Measurements from ENCODE around the genes B3GLCT and MAB21L1.

- PRO-cap, 7 experiments = no peak in any of the 7 experiments
- RAMPAGE, long total RNA, 2 experiments = no peak in any of the 2 experiments
Measured at GRCh38 chr13:30648312-30648955, 30.7 kb downstream of the USPL1 start.

DNA sequence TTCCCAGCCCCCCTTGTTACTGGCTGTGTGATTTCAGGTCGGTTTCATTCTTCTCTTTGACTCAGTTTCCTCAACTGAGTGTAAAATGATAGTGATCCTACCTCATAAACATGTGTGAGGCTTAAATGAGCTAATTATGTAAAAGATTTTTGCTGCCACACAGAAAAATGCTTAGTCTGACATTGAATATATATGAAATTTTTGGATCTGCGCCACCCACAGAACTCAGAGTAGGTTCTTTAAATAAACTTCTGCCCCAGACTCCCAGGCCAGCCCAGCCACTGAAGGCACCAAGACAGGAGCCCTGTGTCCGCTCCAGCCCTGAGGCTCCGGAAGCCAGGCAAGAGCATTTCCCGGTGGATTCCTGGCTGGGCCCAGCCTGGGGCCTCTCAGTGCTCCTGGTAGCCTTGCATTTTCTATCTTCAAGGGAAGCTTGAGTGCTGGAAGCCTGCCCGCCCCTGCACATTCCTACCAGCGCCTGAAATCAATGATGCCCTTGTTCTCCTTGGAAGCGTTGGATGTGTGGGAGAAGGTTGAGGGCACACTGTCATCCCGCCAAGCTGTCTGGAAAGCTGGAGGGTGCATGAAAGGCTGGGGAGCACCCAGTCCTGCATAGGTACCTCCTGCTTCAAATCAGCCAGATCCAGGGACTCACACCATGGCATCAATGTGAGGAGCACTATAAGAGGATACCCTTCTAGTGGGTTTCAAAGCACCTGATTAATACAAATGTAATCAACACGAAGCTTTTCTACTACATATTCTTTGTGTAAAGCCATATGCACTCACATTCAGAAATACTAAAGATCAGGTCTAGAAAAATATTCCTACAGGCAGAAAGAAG, 70.3 kb downstream of the ALOX5AP start:
- PRO-cap, 7 experiments = no peak in any of the 7 experiments
- RAMPAGE, long total RNA, 2 experiments = no peak in any of the 2 experiments

GRCh38 chr13:30832135-30833438, 73.5 kb upstream of the MEDAG start:
- PRO-cap, 7 experiments = no peak in any of the 7 experiments
- RAMPAGE, long total RNA, 2 experiments = no peak in any of the 2 experiments

DNA sequence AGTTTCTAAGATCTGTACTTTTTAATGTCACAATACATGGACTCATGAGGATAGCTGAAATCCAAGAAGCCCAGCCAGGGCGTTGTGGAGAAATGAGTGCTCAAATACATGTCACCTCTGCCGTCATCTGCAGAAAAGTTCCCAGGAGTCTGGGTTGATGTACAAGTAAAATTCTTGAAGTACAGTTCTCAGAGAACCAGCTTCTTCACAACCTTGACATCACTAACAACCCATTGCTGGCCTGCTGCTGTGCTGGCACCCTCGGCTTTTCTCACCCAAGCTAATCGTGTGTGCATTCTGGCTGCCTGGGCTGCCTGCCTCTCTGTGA, 50.7 kb upstream of the MEDAG start:
- PRO-cap, 7 experiments = no peak in any of the 7 experiments
- RAMPAGE, long total RNA, 2 experiments = no peak in any of the 2 experiments

- PRO-cap, 7 experiments = no peak in any of the 7 experiments
- RAMPAGE, long total RNA, 2 experiments = no peak in any of the 2 experiments
Measured at GRCh38 chr13:30898708-30899492, 7.2 kb upstream of the MEDAG start.

DNA sequence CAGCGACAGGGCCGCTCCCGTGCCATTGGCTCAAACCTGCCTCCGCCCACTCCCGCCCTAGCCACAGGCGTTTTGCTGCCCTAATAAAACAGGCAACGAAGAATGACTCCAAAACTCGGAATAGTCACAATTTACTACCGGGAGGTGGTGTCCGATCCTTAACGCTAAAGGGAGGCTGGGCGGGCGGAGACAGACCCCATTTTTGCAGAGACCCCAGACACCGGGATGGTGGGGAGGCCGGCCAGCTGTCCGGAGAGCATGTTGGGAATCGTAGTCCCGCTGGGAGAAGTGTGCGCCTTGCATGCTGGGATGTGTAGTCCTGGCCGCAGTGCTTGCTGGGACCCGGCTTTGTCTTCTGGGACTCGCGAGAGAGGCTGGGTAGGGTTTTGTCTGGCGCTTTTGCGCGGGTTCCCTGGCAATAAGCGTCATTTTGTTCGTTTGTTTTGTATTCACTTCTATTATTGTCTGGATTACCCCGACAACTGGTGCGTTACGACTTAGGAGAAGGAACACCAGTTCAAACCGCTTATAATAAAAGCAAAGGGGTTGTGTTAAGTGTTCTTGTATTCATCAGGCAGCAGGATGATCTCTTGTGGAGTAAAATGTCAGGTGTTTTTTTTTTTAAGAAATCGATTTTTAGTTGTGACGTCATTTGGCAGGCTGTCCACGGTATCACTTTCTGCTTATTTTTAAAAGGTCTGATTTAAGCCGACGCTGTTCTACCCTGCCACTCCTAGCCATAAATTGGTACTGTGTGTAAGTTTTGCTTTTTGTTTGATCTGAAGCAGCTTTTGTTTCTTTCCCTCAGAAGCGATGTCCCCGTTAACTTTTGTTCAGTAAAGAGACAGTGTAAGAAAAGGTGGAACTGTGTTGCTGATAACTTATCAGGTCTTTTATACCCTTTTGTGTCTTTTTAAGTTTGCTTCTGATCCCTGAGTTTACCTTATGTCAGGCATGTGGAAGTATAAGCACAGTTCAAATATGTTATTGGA, 689 bp upstream of the HSPH1 start:
- PRO-cap, 7 experiments = peak in 7 of 7 experiments; most common plus-strand start position 360 of the sequence (in 7); most common minus-strand start position 594 of the sequence (in 3)
- RAMPAGE, long total RNA, 2 experiments = no peak in any of the 2 experiments

DNA sequence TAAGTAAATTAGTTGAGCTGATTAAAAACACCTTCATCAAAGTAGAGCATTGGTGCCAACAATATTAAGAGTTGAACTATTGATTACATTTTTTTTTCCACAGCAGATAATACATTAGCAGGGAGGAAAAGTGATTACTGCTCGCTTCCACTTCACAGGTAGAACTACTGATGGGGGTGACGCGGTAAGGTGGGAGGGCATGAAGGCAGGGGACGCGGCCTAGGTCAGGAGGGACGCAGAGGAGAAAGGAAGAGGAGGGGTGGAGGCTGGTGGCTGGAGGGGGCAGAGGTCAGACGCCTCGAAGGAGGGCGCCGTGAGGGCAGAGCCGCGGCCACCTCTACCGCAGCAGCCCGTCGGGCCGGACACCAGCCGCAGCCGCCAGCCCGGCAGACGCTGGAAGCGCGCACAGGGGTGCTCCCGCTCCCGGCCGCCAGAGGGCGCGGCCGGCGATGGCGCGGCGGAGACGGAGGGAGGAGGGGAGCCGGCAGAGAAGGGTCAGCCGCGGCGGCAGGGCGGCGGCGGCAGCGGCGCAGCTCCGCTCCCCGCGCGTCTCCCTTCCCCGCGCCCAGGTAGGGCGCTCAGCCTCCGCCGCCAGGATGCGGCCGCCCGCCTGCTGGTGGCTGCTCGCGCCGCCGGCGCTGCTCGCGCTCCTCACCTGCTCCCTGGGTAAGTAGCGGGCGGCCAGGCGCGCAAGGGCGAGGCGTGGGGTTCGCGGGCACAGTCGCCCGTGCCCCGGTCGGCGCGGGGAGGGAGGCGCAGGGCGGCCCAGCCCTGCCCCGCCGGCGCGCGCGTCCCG, at the start of gene B3GLCT:
Gene B3GLCT, plus strand, starts transcription at position 487 of the 796 bp plus-strand sequence.
- PRO-cap, 7 experiments = peak in 7 of 7 experiments; most common plus-strand start position 487 of the sequence (in 4); most common minus-strand start position 364 of the sequence (in 1)
- RAMPAGE, long total RNA, 2 experiments = no peak in any of the 2 experiments

GRCh38 chr13:32422540-32423089, 5.3 kb downstream of the N4BP2L1 start:
- PRO-cap, 7 experiments = no peak in any of the 7 experiments
- RAMPAGE, long total RNA, 2 experiments = no peak in any of the 2 experiments

- PRO-cap, 7 experiments = no peak in any of the 7 experiments
- RAMPAGE, long total RNA, 2 experiments = no peak in any of the 2 experiments
Measured at GRCh38 chr13:32428739-32429570, 1.0 kb upstream of the N4BP2L1 start.

DNA sequence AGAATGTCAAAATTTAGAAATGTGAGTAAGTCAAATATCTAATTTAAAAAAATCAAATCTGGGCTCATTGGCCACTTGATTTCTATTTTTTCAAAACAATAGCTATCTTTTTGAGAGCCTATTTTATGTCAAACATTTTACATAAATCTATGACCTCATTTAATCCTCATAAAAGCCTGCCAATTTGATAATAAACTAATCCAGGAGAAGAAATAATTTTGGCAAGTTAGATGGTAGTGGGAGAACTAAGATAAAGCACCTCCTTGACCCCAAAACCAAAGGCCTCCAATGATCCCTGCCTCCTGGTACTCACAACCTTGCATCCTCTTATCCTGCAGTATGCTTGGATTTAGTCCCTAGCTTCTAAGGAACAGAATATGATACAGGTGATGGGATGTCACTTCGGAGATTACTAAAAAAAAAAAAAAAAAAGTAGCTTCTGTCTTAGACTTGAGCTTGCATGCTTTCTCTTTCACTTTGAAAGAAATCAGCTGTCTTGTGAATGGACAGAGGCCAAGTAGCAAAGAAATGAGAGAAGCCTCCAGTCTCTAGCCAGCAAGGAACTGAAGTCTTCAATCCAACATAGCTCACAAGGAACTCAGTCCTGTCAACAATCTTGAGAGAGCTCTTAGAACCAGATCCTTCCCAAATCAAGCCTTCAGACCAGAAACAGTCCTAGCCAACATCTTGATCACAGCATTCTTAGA, 8.0 kb downstream of the N4BP2L2 start:
- PRO-cap, 7 experiments = no peak in any of the 7 experiments
- RAMPAGE, long total RNA, 2 experiments = no peak in any of the 2 experiments

GRCh38 chr13:32632343-32632793, 46.1 kb downstream of the PDS5B start:
- PRO-cap, 7 experiments = no peak in any of the 7 experiments
- RAMPAGE, long total RNA, 2 experiments = no peak in any of the 2 experiments

DNA sequence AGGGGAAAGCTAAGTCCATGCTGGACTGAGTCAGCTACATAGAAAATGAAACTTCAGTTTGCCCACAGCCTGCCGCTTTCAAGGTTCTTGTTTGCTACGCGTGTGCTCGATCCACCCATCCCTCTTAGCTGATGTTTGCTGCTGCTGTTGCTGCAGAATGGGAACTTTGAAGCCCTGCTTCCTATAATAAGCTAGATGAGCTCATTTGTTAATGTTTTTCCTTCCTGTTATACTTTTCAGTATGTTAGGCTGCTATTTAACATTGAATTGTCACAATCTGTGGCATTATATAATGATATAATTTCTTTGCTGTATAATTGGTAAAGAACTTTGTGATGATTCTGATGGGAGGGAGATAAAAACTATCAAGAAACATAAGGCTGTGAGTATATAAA, 46.5 kb upstream of the KL start:
- PRO-cap, 7 experiments = peak in 1 of 7 experiments; most common minus-strand start position 130 of the sequence (in 1)
- RAMPAGE, long total RNA, 2 experiments = no peak in any of the 2 experiments

DNA sequence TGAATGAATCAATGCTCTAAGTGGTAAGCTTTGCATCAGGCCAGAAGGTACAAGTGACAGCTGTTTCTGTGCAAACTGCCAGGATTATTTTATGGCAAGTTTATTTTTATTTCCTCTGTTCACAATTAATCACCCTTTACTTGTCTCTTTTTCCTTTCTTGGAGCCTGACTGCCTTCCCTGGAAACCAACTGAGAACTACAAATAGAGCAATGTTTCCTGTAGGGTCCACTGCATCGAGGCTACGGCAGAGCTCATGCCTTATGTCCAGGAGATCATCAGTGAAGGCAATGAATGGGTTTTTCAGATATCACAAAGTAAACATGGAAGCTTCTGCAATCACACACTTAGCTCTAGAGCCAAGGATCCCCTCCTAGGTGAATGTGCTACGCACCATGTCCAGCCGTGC, 110.8 kb downstream of the KL start:
- PRO-cap, 7 experiments = no peak in any of the 7 experiments
- RAMPAGE, long total RNA, 2 experiments = no peak in any of the 2 experiments

GRCh38 chr13:33234429-33234952, 51.1 kb downstream of the STARD13 start:
- PRO-cap, 7 experiments = no peak in any of the 7 experiments
- RAMPAGE, long total RNA, 2 experiments = no peak in any of the 2 experiments

DNA sequence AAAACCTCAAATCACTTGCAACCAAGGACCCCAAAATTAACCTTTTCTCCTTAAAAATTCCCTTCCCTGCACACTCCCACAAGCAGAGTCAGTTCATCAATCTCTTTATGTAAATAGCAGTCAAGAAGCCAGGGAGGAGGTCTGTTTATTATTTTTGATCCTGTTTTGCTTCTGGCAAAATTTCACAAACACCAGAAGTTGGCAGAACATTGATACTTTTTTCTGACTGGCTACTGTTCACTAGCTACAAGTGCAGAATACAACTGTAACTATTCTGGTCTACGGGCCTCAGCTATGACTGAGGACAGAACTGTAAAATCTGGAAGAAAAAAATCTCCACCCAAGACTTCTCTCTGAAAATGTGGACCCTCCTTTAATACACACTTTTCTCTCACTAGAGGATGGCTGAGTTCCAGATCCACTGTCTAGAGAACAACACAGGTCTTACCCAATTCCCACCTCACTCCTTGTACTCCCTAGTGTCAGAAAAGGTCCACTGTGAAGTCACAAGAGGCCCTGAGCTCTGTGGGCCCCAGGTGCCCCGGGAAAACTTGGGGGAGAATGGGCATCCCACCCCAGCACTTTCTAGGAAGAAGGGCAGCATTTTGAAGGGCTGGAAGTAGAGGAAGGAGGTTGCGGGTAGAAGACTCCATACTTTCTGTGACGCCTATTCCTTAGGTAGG, 14.5 kb downstream of the STARD13 start:
- PRO-cap, 7 experiments = peak in 1 of 7 experiments; most common plus-strand start position 275 of the sequence (in 1)
- RAMPAGE, long total RNA, 2 experiments = no peak in any of the 2 experiments

- PRO-cap, 7 experiments = no peak in any of the 7 experiments
- RAMPAGE, long total RNA, 2 experiments = start-site peak on the plus strand in 1 of 2 experiments, at chr13:33643564-33643653 at its widest, 9 reads per replicate
Measured at GRCh38 chr13:33643190-33643725, 174.7 kb upstream of the RFC3 start.

DNA sequence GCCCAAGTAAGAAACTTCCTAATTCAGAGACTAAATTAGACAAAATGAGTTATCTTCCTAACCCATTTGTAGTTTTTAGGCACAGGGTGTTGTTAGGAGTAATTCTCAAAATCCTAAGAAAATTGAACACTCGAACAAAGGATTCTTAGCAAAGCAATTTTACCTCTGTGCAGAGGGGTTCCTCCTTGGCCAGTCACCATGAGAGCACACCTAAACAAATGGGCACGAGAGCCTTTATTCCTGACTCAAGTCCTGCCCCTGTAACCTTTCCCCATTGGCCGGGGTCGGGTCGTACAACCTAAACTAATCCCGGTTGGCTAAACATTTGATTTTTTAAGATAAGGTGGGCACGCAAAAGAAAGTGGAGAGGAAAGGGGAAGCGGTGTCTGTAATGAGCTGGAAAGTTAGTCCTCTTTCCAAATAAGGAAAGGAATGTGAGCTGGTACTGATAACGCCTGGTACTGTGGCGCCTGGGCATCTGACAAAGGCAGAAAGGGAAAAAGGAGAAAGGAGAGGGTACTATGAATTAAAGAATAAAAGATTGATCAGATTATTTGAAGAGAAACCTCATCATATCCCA, 335.4 kb downstream of the RFC3 start:
- PRO-cap, 7 experiments = no peak in any of the 7 experiments
- RAMPAGE, long total RNA, 2 experiments = no peak in any of the 2 experiments

GRCh38 chr13:34347625-34348138, 529.7 kb downstream of the RFC3 start:
- PRO-cap, 7 experiments = no peak in any of the 7 experiments
- RAMPAGE, long total RNA, 2 experiments = no peak in any of the 2 experiments

DNA sequence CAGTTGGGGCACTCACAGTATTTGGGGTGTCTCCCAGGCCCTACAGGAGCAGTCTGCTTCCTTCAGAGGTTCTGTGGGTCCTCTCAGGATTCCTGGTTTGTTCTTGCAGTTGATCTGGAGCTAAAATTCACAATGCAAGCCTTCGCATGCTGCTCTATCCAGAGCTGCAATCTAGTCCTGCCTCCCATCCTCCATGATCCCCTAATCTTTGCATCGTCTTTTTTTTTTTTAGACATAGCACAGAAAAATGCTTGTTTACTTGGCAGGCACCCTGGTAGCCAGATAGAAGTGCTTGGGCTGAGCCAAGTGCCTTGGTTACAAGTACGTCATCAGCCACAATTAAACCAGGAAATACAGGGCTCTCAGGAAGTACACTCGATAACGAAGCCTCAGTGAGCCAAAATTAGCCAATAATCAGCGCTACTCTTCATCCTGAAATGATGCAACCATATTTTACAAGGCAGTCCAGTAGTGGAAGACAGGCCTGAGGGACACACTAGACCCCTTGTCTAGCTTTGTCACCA, 194.1 kb upstream of the NBEA start:
- PRO-cap, 7 experiments = peak in 6 of 7 experiments; most common plus-strand start position 463 of the sequence (in 6); most common minus-strand start position 210 of the sequence (in 3)
- RAMPAGE, long total RNA, 2 experiments = no peak in any of the 2 experiments

- PRO-cap, 7 experiments = peak in 7 of 7 experiments; most common plus-strand start chr13:35476494 (in 1); most common minus-strand start chr13:35476661 (in 4)
- RAMPAGE, long total RNA, 2 experiments = no peak in any of the 2 experiments
Measured at GRCh38 chr13:35476107-35476995, at the start of gene MAB21L1. MAB21L1 (minus strand) TSS chr13:35476689.